Endothelial cell (in vitro differentiated cells): Measurements from ENCODE around the genes PLLP and DRC7.

DNA sequence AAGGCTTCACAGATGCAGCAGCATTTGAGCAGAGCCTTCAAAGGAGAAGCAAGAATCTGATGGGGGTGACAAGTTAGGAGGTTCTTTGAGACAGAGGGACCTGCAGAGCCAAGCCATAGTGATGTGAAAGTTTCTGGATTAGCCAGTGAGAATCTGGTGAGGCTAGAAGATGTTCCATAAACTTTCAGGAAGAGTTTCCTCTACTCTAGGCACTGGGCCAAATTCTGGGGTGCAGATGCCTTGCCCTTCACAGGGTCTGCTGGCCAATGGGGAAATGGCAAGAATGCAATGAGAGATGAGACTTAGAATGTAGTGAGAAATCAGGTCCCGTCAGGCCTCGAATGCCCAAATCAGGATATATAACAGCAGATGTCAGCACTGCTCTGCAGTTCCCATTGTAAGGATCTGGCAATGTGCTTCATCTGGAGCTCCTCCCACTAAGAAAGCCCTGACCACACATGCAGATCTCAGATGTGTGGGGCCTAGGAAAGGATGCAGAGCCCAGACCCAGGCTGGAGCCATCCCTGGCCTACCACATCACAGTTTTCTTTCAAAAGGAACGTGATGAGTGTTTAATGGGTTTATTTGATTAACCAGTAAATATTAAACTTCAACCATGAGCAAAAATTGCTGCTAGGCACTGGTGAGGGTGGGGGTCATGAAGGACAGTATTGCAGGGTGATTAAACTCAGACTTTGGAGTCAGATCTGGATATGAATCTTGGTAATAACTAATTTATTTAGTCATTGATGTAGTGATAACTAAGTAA lies 13.9 kb upstream of the LPCAT2 start:
- PRO-cap = no peak

- PRO-cap = unidirectional peak, minus-strand start at chr16:55709756
These were observed 53.9 kb downstream of the SLC6A2 start for GRCh38 chr16:55709668-55710014.

DNA sequence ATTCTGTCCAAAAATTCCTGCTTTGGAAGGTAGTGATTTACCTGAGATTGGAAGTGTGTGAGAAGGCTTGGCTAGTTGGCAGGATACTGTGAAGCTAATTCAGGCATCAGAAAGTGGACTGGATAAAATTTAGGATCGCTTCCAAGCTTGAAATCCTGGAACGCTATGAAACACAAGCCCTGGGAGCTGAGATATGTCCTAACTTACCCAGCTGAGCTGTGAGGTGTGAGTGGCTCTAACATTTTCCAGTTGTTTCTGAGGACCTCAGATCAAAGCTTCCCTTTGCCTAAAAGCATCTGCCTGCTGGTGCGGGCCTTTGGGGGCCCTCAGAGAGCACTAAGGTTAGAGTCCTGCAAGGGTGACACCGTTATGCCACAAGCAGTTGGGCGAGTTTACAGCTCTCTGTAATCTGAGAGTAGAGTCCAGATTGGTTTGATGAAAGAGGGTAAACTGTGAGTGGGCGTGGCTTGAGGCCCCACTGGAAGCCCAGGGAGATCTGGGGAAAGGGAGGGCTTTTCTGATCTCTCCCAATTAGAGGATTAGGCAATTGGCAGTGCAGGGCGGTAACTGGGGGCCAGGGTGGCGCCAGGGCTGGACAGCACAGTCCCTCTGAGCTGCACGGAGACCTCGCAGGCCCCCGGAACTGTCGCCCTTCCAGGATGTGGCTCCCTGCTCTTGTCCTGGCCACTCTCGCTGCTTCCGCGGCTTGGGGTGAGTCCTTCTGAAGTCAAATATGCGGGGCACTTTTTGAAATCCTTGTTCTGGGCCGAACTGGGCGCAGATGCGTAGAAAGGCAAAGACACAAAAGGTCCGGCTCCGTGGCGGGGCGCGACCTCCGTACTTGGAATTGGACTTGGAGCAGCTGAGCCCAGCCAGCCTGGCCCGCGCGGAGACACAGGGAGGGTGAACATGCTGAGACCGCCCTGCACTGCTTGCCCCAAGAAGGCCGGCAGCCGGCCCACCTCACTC lies 72.6 kb downstream of the CES1 start:
- PRO-cap = no peak

GRCh38 chr16:56269185-56270414 lies 78.3 kb downstream of the GNAO1 start:
- PRO-cap = bidirectional peak, plus-strand start at chr16:56269983, minus-strand start at chr16:56269926

GRCh38 chr16:56470259-56470911 lies 19.0 kb downstream of the OGFOD1 start:
- PRO-cap = no peak

GRCh38 chr16:56662981-56663440 lies 4.9 kb downstream of the MT1G start:
- PRO-cap = no peak

- PRO-cap = no peak
These were observed 6.1 kb downstream of the MT1H start for GRCh38 chr16:56675600-56676286.

GRCh38 chr16:57050191-57050602 lies 42.2 kb upstream of the CPNE2 start:
- PRO-cap = no peak

DNA sequence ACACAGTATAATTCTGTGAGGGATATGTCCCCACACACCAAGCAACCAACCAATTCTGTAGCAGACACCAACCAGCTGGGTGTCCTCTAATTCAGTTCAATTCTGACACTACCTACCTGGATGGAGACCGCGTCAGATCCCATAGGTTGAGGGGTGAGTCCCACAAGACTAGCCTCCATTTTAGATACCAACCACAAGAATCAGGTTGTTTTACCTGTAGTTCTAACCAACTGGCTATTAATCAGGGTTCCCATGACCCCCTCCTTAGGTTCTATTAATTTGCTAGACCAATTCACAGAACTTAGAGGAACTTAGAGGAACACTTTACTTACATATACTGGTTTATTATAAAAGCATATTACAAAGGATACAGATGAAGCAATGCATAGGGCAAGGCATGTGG lies 4.4 kb downstream of the PSME3IP1 start:
- PRO-cap = no peak

- PRO-cap = no peak
These were observed at the start of gene PLLP for GRCh38 chr16:57284120-57285374. PLLP (minus strand) TSS chr16:57284672.

GRCh38 chr16:57300914-57301133 lies 16.4 kb upstream of the PLLP start:
- PRO-cap = no peak

- PRO-cap = no peak
These were observed 7.1 kb downstream of the CX3CL1 start for GRCh38 chr16:57379224-57380009.

GRCh38 chr16:57408946-57409574 lies 4.5 kb downstream of the CCL17 start:
- PRO-cap = no peak

DNA sequence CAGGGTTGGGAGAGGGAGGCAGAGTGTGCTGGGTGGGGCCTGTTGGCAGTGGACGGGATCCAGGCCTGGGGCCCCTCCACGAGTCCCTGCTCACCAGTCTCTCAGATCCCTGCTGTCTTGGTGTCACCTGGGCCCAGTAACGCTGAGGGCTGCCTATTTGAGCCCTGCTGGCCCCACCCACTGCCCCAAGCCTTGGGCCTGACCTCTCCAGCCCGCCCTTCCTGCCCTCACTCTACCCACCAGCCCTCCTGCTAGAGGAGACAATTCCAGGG lies 21.6 kb downstream of the CCDC102A start:
- PRO-cap = bidirectional peak, plus-strand start outside the sequence, minus-strand start at position 129 of the sequence

GRCh38 chr16:57517986-57518920 lies 18.1 kb downstream of the CCDC102A start:
- PRO-cap = no peak

- PRO-cap = no peak
These were observed 35.8 kb upstream of the ADGRG1 start for GRCh38 chr16:57592412-57593242.

GRCh38 chr16:57619281-57620202 lies 8.9 kb upstream of the ADGRG1 start:
- PRO-cap = no peak

- PRO-cap = no peak
These were observed 5.9 kb upstream of the ADGRG1 start for GRCh38 chr16:57622383-57623020.

DNA sequence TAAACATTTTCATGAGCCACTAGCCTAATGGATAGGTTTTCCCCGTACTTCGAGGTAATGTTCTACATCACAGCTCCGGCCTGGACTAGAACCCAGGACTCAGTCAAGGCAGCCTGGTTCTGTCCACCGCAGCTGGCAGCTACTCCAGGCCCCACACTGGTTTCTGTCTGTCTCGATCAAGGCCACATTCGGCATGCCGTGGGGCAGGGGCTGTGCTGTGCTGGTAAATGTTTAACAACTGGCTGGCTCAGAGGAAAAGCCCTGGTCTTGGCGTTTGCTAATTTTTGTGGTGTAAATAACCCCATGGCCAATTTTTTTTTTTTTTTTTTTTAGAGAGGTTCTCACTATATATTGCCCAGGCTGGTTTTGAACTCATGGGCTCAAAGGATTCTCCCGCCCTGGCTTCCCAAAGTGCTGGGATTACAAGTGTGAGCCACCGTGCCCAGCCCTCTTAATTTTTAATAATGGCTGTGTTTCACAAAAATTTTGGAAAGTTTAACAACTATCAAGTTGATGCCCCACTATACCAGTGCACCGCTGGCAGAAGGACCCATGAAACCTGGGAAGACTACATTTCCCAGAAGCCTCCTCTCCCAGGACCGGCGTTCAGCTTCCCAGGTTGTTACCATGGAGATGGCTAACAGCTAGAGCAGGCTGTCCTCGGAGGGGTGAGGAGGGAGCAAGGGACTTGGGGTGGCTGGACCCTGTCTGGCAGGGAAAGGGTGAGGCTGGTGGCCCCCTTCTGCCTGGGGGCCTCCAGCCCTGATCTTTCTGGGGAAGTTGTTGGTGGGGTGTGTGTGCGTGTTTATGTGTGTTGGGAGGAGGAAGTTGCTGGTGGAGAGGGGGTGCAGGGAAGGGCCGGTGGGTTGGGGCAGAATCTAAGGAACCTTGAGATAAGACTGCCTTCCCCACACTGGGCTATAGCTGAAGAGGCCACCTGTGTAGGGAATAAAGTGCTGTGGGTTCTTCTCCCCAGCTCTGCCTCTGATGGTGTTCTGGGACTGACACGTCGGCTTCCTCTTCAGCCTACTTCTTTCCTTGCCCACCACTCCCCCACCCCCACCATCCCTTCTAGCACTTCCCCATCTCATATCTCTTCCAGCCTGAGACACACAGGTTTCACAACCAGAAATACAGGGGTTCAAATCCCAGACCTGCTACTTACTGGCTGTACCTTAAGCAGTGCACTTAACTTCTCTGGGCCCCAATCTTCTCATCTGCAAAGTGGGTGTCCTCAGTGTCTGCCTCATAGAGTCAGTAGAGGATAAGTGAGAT lies at the start of gene DRC7:
Gene DRC7 (plus strand): TSS at position 622 of the 1,275 bp plus-strand sequence.
- PRO-cap = unidirectional peak, plus-strand start at position 671 of the sequence; bidirectional peak, plus-strand start at position 896 of the sequence, minus-strand start at position 915 of the sequence; bidirectional peak, plus-strand start at position 951 of the sequence, minus-strand start at position 1,006 of the sequence

GRCh38 chr16:57701680-57702486 lies 7.3 kb downstream of the DRC7 start:
- PRO-cap = no peak